SP-49 (cell line): ENCODE data around the genes TEX53, TEX48 and TNFSF15.

DNA sequence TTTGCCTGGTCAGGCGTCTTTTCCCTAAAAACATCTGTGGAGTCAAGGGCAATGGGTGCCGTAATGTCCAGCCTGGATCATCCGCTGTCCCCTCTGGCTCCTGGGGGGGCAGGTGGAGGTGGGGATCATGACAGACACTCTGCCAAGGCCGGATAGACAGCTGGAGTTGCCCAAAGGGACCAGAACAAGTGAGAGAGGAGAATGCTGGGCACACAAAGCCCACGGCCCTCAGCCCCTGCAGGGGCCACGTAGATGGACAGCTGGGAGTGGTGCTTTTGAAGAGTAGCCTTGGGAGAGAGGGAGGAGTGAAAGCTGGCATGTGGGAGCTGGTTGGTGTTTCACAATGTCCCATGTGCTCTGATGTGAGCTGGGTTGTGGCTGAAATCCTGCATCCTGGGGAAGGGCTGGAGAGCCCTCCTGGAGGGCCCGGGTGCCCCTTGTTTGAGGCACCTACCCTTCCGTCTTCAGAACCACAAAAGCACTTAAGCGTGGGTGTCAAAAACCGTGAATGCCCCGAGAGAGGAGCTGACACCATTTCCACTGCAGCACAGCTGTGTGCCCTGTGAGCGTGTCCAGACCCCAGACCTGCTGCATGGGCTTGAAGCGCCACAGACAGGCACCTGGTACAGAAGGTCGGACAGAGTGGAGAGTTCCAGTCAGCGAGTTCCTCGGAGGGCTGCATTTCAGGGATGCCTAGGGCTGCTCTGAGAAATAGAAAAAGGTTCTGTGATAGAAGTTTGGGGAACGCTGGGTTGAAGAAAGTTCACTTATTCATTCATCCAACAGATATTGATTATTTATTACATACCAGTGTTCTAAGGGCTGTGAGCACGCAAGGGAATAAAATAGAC lies 199.0 kb upstream of the ZNF618 start:
- PRO-cap, result no peak

DNA sequence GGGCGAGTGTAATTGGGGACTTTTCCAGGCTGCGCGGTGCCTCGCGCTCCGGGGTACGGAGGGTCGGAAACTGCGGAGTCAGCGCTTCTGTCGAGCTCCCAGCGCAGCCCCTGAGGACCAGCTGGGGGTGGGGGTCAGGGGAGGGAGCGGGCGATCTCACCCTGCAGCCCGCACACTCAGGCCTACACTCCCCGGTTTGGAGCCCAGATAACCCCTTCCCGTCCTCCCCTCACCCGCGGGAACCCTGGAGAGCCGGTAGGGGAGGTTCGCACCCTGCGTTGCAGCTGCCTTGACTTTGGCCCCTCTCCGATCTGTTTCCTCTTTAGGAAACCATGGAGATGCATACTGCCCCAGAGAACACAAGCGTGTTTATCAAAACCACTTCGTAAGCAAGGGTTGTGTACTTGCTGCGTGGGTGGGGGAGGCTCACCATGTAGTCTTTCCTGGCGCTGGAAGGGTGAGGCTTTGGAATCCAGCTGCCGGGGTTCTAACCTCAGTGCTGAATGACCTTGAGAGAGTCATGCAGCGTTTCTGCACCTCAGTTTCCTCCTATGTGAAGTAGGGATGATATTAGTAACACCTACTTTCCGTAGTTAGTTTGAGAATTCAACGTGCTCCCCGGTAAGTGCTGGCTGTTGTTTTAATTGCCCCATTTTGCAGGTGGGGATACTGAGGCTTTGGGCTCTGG lies 188.1 kb upstream of the ZNF618 start:
- PRO-cap, result no peak

GRCh38 chr9:113868168-113868535 lies 8.0 kb upstream of the ZNF618 start:
- PRO-cap, result no peak

DNA sequence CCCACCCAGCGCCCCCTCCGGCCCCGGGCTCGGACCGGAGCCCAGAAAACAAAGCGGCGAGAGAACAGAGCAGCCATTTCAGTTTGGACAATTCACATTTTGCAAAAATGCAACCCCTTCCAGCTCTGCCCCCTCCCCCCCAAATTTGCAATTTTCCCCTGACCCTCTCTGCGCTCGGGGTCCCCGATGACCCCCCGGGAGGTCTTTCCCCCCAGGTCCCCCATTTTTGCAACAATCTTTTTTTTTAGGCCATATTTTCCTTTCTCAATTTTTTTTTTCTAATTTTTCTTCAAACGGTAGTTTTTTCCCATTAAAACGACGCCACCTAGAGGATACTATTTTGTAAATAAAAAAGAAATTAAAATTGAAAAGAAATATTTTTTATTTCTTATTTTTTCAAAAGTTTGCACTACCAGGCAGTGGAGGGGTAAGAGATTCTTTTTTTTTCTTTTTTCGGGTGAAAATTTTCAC lies 562 bp downstream of the ZNF618 start:
- PRO-cap, result no peak

GRCh38 chr9:114004105-114004740 lies 73.9 kb downstream of the AMBP start:
- PRO-cap, result no peak

DNA sequence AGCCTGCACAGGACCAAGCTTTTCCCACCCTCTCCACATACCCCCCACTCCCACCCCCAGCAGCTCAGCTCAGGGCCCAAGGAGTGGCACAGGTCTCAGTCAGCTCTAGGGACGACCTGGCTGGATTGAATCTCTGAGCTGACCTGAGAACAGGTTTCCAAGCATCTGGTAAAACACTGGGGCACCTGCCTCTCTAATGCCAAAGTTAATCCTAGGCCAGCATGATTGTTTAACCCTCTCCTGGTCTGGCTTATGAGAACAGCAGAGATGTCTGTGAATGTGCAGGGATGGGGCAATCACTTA lies 520 bp upstream of the KIF12 start:
- PRO-cap, result no peak

DNA sequence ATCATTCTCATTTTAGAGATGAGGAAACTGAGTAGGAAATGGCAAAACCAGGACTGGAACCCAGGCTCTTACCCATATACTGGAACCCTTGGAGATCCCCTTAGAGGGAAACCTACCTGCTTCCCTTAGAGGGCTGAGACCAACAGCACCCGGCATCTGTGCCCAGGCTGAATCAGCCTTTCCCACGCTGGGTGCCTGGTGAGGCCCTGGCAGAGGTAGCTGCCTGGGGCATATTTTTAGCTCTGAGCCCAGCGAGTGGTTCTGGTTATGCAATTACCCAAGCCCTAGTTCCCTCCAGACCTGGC lies 23.6 kb downstream of the COL27A1 start:
- PRO-cap, result no peak

GRCh38 chr9:114207017-114207932 lies 51.9 kb downstream of the COL27A1 start:
- PRO-cap, result no peak

DNA sequence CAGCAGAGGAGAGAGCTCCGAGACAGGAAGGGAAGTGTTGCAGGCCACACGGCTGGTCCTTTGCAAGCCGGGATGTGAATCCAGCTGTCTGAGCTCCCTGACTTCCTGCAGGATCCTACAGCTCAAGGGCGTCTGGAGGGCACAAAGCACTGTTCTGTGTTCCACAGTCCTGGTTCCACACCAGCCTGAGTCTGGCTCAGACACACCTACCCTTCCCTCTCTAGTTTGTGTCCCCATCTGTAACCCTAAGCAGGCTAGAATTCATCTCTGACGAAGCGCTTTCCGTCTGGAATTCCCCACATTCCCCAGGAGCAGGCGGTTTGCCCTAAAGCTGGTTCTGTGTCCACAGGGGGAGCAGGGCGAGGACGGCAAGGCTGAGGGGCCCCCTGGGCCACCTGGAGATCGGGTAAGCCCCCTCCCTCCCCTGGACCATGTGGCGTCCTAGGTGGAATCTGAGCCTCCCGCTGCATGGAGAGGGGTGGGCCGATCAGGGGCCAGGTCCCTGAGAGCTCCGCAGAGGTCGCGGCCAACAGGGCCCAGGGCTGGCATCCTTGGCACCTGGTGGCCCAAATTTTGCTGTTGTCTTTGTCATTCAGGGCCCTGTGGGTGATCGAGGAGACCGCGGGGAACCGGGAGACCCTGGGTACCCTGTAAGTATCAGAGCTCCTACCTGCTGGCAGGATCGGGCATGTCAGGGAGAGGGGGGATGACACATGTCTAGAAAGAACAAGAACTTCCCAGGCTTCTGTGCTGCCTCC lies 34.6 kb upstream of the ORM1 start:
- PRO-cap, result no peak

DNA sequence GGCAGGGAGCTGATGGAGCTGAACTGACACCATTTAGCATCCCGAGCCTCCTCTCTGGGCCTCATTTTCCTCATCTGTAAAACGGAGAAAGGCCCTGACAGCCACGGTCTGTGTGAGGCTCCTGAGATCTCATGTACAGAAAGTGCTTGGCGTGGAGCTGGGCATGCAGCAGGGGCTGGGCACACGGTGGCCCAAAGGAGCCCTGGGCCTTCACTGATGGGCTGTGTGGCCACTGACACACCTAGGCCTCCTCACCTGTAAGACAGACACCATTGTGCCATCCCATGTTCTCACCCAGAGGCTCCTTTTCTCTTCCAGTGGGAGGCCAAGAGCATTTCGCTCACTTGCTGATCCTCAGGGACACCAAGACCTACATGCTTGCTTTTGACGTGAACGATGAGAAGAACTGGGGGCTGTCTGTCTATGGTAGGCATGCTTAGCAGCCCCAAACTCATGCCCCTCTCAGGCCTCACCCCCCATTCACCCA lies 1.6 kb downstream of the ORM1 start:
- PRO-cap, result no peak

DNA sequence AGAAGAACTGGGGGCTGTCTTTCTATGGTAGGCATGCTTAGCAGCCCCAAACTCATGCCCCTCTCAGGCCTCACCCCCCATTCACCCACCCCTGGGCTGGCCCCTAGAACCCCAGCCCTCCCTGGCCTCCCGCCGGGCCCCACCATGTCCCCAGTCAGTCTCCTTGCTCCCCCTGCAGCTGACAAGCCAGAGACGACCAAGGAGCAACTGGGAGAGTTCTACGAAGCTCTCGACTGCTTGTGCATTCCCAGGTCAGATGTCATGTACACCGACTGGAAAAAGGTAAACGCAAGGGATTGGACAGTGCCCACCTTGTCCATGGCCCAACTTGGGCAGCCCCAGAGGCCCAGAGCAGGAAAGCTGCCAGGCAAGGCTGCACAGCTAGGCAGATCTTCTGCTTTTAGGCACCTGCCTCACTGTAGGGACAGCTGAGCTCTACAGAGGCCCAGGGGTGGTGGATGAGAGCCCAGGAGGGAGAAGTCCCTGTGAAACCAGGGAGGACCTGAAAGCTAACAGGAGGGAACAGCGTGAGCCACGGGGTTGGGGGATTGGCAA lies 2.1 kb downstream of the ORM2 start:
- PRO-cap, result no peak

DNA sequence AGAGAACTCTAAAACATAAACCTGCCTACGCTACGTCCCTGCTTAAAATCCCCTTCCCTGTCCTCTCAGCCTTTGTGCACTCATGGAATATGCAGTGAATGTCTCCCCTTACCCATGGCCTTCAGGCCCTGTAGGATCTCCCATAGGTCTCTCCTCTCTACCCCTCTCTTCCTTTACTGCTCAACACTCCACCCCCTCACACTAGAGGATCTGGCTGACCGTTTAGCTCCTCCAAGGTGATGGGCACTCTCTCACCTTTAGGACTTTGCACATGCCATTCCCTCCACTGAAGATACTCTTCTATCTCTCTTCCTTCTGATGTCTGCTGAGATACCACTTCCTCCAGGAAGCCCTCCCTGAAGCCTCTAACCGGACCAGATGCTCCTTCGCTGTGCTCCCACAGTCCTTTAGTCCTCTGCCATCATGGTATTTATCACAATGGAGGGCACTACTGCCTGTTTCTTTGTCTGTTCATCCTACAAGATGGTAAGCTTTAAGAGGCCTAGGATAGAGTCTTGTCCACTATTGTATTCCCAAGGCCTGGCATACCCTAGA lies 20.0 kb downstream of the ORM2 start:
- PRO-cap, result no peak

DNA sequence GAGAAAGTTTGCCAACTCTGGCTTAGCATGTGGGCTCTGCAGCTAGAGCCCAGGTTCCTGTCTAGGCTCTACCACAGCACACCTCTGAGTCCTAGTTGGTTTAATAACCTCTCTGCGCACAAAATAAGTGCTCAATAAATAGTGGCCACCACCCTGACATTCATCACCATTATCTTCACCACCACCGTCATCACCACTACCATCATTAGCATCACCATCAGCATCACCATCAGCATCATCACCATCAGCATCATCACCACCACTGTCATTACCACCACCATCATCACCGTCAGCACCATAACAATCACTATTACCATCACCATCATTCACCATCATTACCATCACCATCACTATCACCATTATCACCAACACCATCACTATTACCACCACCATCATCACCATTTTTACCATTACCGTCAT lies 18.3 kb downstream of the AKNA start:
- PRO-cap, result no peak

DNA sequence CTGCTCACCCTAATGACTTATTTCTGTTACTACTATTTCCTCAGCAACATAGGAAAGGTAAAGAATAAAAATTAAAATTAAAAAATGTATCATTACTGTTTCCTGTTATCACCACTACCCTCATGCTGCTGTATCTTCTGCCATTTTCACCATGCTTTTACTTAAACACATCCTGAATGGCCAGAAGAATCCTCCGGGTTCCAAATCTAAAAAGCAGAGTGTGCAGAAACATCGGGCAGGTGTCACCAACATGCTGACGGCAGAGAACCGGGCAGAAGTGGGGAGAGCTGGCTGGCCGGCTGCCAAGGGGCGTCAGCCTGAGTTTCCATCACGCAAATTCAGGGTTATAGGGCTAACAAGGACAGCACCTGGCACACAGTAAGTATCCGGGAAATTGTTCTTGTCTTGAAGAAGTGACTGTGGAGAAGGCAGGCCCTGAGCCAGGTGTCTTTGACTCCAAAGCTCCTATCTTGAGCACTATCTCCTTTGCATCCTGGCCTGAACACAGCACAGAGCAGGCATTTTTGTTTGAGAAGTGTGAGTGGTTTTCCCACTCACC lies 53.1 kb downstream of the WHRN start:
- PRO-cap, result no peak

DNA sequence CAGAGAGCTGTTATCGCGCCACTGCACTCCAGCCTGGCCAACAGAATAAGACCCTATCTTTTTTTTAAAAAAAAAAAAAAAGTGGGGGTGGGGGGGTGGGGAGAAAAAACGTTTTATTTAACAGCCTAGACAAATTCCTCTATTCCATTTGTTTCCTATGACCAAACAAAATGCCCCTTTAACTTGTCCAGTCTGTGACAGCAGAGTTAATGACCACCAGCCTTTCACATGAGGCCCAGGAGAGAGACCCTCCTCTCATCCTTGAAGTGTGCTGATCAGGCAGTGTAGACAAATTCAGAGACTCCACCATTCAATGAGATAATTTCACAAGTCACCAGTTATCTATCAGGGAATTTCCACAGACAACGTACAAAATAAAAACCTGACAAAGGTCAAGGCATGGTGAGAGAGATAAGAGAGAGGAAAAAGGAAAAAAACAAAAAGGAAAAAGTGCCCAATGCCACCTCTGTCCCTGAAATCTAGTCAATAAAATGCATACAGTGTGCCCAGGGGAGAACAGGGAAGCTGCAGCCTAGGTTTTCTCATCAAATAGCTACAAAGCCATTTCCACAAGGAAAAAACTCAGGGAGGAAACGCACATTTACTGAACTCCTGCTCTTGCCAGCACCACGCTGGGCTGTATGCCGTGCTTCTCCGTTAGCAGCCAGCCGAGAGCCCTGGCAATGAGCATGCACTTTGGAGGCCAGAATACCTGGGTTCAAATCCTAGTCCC lies 11.8 kb downstream of the WHRN start:
- PRO-cap, result no peak

GRCh38 chr9:114586886-114587258 lies 697 bp upstream of the ATP6V1G1 start:
- PRO-cap, result no peak

DNA sequence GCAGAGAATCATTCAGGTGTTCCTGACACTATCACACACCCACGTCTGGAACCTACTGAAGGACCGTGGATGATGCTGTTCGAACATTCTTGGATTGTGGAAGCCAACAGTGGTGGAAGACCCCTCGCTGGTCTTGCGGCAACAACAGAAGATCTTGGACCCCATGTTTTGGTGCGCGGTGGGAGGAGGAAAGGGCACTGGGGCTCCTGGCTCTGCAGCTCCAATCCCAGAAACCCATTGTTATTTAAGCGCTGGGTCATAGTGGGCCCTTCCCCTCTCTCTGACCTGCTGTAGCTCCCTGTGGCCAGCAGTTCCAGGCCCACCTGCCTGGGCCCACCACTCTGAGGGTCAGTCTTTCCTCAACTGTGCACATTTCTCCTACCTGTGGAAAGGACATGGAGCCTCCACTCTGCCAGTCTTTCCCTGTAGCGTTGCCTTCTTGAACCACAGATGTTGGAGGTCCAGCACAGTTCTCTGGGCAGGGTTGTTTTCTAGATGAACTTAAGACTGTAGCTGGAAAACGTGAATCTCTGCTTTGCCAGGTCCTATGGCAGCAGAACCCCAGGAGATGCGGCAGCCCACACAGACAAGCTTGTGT lies at the start of gene TEX53:
TSS of gene TEX53 (minus strand) at position 196 of the 598 bp plus-strand sequence.
- PRO-cap, result no peak

GRCh38 chr9:114681791-114682358 lies at the start of gene TEX48:
Gene TEX48, minus strand, starts transcription at chr9:114682192.
- PRO-cap, result unidirectional peak, minus-strand start at chr9:114682192

DNA sequence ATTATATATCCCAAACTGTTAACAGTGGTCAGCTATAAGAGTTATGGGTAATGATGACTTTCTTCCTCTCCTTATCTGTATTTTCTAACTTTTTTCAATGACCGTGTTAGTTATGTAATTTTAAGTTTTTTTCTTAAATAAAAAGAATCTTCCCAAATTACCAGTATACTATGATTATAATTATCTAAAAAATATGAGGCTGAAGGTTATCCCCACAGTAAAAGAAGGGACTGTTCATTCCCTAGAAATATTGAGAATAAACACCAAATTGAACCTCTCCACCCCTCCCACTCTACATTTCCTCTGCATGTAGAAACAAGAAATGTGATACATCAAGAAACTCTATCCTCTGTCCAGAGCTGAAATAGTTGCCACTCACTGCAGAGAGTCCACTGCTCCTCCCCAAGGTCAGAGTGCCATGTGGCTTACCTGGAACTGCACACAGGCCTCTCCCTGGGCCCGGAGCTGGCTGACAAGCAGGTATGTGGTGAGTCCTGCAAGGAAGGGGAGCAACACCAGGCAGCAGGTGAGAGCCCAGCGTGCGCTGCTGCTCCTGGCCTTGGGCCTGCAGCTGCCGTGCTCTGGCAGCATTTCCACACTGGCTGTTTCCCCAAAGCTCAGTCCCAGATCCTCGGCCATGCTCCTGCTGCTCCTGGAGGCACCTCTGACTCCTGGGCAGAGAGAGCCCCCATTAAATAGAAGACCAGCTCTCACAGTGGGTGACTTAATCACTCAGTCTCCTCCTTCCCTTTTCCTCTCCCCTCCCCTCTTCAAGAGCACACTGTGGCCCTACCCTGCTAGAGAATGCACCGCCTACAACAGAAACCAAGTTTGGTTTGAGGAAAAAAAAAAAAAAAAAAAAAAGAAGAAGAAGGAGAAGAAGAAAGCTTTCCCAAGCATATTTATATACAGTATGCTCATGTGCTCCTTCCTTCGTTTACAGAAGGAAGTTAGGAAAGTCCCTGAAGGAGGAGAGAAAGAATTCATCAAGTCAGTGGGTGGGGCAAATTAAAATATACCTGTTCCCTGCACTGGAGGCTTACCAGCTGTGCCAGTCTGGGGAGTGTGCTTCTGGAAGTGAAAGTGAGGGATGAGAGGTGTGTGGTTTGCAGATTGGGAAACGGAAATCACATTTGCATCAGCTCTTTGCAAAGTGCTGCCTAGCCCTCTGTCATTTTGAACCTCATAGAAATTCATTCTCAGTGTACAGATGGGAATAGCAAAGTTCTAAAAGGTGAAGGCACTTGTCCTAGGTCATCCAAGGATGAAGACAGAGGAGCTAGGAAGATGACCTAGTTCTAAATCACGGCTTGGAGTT lies at the start of gene TNFSF15:
TSS of gene TNFSF15 (minus strand) at position 666 of the 1,318 bp plus-strand sequence.
- PRO-cap, result no peak

- PRO-cap, result no peak
Measured at GRCh38 chr9:114893039-114893599, 37.3 kb downstream of the TNFSF8 start.